ENCODE measurements around a stretch of chr18.

- RRBS, result no CpG with 5 or more reads among the region's 6 CpGs
Measured at GRCh38 chr18:8717238-8717616, 11.9 kb downstream of the MTCL1 start.

DNA sequence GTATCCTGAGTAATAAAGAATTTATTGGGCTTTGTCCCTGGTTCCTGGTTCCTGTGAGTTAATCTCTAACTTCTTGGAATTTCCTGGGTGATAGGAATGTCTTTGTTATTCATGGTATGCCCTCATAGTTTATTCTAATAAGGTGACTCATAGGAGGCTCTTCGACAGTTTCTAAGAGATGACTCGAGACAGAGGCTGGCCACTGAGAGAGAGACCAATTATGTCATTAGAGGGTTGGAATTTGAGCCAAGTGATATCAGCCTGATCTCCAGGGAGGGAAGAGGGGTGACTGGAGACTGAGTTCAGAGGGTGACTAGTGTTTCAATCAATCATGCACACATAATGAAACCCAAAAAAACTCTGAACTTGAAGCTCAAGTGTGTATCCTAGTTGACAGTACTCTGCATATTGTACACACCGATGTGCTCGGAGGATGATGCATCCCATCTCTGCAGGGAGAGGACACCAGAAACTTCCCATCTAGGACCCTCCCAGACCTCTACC is 185.6 kb downstream of the MTCL1 start:
- RRBS, result no CpG with 5 or more reads among the region's 4 CpGs

GRCh38 chr18:8943843-8944272 is 158.6 kb upstream of the NDUFV2 start:
- RRBS, result no CpG with 5 or more reads among the region's 1 CpG

- RRBS, result no CpG with 5 or more reads among the region's 2 CpGs
Measured at GRCh38 chr18:9014094-9014603, 88.3 kb upstream of the NDUFV2 start.

GRCh38 chr18:9095153-9095675 is 7.3 kb upstream of the NDUFV2 start:
- RRBS, result no CpG with 5 or more reads among the region's 6 CpGs

- RRBS, result no CpG with 5 or more reads among the region's 8 CpGs
Measured at GRCh38 chr18:9101625-9102259, 757 bp upstream of the NDUFV2 start.

GRCh38 chr18:9362811-9363349 is 28.3 kb downstream of the TWSG1 start:
- RRBS, result no CpG with 5 or more reads among the region's 1 CpG

GRCh38 chr18:9400008-9400508 is 65.5 kb downstream of the TWSG1 start:
- RRBS, result no CpG with 5 or more reads among the region's 4 CpGs

DNA sequence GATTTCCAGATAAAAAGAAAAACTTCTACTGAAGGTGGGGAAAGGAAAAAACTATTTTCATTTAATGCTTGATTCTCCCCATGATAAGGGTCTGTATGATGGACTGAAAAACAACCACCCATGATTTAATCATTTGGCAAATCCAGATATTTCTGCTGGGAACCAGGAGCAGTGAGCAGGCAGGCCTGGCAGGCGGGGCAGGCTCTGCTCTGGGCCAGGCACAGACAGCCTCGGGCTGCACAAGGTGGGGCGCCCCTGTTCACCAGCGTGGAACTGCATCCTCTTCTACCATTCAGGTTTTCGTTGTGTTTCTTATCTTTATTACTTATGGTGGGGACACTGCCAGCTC is 57.3 kb upstream of the RALBP1 start:
- RRBS, result no CpG with 5 or more reads among the region's 5 CpGs

GRCh38 chr18:9711479-9712059 is 3.5 kb downstream of the RAB31 start:
- RRBS, result no CpG with 5 or more reads among the region's 6 CpGs

GRCh38 chr18:9741522-9742668 is 33.8 kb downstream of the RAB31 start:
- RRBS, result no CpG with 5 or more reads among the region's 25 CpGs

- RRBS, result no CpG with 5 or more reads among the region's 1 CpG
Measured at GRCh38 chr18:9743029-9743215, 34.8 kb downstream of the RAB31 start.

GRCh38 chr18:9797131-9797575 is 88.6 kb upstream of the TXNDC2 start:
- RRBS, result no CpG with 5 or more reads among the region's 9 CpGs

DNA sequence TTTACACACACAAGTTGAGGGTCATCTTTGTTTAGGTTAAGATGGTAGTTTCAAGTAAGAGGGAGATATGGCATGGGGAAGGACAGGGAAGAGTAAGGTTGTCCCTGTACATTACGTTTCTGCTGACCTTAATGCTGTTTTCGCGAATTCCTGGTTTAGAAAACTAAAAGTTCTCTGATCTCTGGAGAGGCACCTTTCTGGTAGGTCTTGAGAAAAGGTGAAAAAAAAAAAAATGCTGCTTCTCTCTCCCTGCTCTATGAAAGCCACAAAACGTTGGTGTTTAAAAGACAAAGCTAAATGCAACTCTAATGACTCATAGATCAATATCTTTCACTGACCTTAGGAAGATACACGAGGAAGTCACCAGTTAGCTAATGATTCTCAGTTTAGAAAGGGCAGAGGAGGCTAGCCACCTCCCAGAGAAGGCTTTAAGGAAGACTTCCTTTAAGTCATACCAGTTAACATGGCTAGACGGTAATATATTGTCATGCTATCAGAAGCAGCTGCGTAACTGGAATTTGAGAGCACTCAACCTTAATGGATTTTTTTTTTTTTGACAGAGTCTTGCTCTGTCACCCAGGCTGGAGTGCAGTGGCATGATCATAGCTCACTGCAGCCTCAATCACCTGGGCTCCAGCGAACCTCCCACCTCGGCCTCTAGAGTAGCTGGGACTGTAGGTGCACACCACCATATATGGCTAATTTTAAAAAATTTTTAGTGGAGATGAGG is 13.2 kb downstream of the TXNDC2 start:
- RRBS, result no CpG with 5 or more reads among the region's 9 CpGs

DNA sequence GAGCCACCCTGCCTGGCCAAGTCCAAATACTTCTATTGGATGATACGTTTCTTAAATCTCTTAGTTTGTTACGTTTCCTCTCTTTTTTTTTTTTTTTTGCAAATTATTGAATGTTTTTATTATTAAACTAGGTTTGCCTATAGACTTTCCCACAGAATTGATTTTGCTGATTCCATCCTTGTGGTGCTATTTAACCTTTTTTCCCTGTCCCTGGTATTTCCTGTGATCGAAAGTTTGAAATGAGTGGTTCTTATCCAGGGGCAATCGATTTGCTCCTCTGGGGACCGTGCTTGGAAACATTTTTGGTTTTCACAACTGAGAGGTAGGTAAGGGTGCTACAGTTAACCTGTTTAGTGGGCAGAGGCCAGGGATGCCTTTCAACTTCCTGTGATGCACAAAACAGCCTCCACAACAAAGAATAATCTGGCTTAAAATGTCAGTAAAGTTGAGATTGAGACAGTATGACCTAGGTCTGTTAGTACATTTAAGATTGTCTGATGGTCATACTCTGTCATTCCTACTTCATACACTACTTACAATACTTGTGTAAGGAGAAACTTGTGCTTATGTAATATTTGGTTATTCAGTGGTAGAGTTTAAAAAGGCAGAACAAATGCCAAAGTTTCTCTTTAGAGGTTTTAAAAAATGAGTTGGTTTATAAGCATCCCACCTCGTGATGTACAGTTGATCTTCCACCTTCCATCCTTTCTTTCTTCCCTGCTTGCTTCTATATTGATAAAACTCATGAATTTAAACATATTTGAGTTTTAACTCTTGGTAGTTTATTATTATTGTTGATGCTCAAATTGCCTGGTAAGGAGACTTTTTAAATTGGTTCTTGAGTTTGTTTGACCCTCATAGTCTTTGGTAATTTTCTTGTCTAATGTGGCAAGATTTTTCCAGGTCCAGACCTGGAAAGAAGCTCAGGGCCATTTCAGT is 25.9 kb downstream of the VAPA start:
- RRBS, result no CpG with 5 or more reads among the region's 6 CpGs

GRCh38 chr18:9950225-9950605 is 36.4 kb downstream of the VAPA start:
- RRBS, result no CpG with 5 or more reads among the region's 2 CpGs

DNA sequence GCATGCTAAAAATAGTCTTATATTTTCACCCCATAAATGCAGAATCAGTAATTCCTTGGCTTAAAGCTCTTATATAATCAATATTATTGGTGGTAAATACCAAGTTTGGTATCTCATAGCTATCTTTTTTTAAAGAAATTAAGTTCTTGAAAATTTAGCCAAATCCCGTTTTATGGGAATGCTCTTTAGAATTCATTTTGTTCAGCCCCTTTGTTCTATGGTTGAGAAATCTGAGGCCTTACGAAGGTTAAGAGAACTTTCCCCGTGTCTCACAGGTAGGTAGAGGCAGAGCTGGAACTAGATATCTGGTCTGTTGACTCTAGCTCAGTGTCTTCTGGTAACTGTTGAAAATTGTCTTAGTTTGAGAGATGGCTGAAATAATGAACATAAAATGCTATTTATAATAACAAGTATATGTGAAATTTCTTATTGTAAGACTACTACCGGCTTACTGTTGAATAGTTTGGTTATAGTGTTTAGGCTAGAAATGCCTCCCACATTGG is 42.2 kb downstream of the VAPA start:
- RRBS, result no CpG with 5 or more reads among the region's 4 CpGs

DNA sequence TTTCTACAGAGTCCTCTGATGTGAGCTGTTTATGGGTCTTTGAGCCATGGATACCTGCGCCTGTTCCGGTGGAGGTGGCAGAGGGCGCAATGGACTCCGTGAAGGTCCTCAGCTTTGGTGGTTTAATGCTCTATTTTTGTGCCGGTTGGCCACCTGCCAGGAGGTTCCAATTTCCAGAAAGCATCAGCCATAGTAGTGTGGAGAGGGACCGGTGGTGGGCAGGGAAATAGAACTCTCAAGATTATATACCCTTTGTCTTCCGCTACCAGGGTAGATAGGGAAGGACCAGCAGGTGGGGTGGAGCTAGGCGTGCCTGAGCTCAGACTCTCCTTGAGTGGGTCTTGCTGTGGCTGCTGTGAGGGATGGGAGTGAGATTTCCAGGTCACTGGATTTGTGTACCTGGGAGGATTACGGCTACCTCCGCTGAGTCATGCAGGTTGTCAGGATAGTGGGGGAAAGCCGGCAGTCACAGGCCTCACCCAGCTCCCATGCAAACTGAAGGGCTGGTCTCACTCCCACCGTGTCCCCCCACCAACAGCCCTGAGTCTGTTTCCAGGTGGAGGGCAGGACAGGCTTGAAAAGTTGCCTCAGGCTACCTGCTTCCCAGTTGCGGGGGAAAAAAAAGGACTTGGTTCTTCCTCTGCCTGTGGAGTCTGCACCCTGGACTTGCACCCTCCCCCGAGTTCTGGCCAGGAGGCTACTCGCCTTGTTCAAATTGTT is 268.1 kb downstream of the VAPA start:
- RRBS, result 95% methylated on average over 4 of the region's 15 CpGs

- RRBS, result no CpG with 5 or more reads among the region's 4 CpGs
Measured at GRCh38 chr18:10449935-10450423, 4.5 kb upstream of the APCDD1 start.

DNA sequence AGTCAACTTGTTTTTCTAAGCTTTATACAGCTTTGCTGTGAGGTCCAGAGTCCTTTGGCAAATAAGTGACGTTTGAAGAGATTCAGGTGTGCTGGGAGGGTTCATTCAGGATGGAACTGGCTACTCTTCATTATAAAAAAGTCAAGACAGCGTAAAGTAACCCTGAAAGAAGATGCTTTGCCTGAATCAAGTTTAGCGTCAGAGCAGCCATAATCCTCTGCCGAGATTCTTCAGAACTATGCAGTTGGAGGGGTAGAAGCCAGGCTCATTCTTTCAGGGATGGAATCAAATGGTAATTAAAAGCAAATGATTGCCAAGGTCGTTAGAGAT is 21.8 kb downstream of the APCDD1 start:
- RRBS, result no CpG with 5 or more reads among the region's 5 CpGs